SUDHL5 (cell line): Measurements from ENCODE around the genes SPDEF and FANCE.

- PRO-cap = no peak
These were observed 29.6 kb downstream of the SPDEF start for GRCh38 chr6:34526635-34526858.

- PRO-cap = no peak
These were observed at the start of gene SPDEF for GRCh38 chr6:34555830-34556530. Gene SPDEF, minus strand, starts transcription at chr6:34556329.

GRCh38 chr6:34556531-34556891, 382 bp upstream of the SPDEF start:
- PRO-cap = no peak

DNA sequence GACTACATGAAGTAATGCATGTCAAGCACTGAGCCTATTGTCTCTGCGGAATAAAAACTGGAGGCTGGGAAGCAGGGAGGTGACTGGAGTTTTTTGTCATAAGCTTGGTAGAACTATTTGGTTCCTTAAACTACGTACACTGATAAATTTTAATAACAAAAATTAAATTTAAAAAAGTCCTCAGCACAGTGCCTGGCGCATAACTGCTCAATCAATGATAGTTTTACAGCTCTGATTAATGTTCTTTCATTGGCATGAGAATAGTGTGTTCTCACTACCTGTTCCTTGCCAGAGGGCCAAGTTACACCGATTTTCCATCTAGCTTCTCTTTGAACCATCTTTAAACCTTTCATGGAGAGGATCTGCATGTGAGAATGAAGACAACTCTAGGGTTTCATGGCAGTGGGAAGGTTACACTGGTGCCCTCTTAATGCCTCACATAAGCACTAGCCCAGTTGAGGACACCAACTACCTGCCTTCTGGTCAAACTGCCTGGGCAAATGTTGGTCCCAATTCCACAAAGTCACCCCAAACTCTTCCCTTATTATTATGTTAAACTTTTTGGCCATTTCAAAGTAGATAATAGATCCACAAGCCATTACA, 45.0 kb upstream of the SPDEF start:
- PRO-cap = no peak

DNA sequence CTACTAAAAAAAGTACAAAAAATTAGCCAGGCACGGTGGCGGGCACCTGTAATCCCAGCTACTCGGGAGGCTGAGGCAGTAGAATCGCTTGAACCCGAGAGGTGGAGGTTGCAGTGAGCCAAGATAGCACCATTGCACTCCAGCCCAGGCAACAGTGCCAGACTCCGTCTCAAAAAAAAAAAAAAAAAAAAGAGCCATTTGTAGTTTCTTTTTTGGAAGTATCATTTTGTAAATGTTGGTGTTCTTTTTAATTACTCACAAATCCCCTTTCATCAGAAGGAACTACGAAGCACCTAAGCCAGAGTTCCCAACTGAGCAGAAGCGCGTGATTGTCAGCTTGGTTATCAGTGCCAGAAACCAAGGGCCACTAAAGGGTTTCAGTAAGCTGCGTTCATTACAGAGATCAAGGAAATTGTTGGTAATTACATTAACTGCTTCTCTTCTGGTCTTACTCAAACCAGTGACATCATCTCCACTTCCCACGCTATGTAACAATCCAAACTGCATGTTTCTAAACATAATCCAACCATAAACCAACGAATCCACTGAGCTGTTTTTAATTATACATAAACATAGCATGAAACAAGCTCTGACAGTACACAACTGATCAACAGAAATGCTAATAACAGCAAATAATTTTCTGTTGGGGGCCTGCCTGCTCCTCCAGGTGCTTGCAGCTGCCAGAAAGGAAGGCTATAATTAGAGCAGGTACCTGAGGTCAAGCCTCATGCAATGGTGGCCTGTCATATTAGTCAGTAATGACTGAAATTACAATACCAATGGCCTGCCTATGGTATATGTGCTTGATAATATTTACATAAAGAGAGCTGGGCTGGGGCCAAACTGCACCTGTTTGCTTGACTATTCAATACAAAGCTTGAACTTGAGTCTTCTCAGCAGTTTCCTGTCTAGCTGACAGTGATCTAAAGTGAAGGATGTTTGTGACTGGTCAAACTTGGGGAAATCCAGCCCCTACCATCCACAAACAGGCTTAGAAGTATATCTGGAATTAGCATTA, 40.2 kb downstream of the ILRUN start:
- PRO-cap = bidirectional peak, plus-strand start at position 344 of the sequence, minus-strand start at position 349 of the sequence; bidirectional peak, plus-strand start at position 887 of the sequence, minus-strand start at position 605 of the sequence

- PRO-cap = no peak
These were observed 16.0 kb downstream of the SNRPC start for GRCh38 chr6:34773268-34773835.

GRCh38 chr6:34855256-34856213, 32.3 kb downstream of the TAF11 start:
- PRO-cap = no peak

DNA sequence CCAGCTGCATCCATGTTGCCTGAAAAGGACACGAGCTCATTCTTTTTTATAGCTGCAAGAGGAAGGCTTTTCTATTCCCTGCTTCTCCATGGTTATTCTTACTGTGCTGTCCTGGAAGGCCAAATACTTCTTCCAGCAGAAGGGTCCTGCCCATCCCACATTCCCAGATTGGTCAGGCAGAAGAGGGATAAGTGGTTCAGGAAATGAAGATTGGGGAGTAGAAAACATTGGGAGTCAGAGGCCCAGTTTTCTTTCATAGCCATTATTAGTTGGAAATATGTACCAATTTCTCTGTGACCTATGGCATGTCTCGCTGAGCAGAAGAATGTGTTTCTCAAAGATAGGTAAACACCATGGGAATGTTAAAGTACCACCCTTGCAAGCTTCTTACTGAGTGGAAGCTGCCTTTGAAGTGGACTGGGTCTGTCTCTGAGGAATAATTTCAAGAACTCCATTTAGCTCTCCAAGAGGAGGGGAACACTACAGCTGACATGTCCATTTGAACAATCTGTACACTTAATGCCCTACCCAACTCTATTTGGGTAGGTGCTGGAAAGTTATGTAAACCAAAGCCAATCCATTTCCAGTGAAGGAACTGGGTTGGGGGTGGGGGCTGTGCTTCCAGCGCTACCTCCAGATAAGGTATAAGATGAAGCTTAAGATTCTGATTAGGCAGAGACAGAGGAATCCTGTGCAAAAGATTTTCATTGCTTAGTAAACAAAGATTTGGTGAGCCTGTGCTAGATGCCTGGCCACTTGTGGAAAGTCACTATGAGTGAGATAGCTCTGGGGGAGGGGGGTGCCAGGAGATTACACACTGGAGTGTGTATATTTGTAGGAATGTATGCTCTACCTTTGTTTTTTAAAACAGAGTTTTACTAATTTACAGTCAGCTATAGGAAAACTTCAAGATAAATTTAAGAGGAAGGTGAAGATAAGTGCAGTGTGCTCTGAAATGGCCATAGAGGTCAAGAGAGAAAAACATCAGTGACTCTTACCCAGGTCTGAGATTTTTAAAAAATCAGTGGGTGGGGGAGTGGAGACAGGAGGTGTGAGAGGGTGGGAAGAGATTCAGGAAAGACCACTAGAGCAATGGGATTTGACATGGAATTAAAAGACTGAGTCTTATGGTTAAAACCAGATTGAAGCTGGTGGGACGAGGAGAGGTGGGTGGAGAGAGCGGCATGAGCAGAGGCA, 121.9 kb downstream of the TCP11 start:
- PRO-cap = no peak

DNA sequence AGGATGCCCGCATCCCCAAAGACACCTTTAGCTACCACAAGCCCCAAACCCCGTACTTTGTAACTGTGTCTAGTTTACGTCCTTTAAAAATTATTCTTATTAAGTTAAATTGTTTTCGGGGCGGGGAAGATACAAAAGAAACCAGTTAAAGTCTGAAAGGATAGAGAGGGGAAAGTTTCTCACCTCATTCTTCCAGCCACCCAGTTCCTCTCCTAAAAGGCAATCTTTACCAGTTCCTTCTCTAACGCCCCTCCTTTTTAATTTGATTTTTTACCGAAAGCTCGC, 1.1 kb upstream of the ZNF76 start:
- PRO-cap = no peak

- PRO-cap = no peak
These were observed 457 bp downstream of the DEF6 start for GRCh38 chr6:35298015-35298534.

DNA sequence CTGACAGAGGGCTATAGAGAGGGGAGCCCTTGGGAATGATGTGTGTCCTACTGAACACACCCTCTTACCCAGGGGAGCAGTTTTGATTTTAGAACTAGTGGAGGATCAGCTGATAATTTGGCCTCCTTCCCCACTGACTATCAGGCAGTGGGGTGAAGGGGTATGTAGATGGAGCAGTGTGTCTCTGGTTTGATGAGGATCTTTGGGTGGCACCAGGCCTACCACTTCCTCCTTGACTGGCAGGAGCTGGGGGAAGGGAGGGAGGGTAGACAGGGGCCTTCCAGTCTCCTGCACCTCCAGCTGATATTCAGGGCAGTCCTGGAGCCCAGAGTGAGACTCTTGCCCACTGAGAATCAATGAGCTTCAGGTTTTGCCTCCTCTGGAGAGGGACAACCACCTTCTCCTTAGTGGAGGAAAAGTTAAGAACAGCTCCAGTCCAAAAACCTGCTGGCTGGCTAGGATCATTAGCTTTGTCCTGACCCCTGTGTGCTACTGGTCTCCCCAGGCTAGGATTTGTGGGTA, 3.2 kb downstream of the DEF6 start:
- PRO-cap = no peak

- PRO-cap = no peak
These were observed 20.0 kb downstream of the DEF6 start for GRCh38 chr6:35317604-35318050.

GRCh38 chr6:35319200-35319818, 21.7 kb downstream of the DEF6 start:
- PRO-cap = no peak

DNA sequence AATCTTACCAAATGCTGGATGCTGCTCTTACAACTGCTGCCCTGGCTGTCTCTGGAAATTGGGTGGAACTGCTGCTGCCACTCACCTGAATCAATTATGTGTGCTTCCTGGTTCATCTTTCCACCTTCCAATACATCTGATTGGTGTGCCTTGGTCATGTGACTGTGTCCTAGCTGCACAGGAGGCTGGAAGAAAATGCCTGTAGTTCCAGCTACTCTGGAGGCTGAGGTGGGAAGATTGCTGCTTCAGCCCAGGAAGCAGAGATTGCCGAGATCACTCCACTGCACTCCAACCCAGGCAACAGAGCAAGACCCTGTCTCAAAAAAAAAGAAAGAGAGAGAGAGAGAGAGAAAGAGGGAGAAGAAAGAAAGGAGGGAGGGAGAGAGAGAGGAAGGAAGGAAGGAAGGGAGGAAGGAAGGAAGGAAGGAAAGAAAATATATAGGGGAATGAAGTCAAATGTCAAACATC, 14.2 kb upstream of the PPARD start:
- PRO-cap = no peak

DNA sequence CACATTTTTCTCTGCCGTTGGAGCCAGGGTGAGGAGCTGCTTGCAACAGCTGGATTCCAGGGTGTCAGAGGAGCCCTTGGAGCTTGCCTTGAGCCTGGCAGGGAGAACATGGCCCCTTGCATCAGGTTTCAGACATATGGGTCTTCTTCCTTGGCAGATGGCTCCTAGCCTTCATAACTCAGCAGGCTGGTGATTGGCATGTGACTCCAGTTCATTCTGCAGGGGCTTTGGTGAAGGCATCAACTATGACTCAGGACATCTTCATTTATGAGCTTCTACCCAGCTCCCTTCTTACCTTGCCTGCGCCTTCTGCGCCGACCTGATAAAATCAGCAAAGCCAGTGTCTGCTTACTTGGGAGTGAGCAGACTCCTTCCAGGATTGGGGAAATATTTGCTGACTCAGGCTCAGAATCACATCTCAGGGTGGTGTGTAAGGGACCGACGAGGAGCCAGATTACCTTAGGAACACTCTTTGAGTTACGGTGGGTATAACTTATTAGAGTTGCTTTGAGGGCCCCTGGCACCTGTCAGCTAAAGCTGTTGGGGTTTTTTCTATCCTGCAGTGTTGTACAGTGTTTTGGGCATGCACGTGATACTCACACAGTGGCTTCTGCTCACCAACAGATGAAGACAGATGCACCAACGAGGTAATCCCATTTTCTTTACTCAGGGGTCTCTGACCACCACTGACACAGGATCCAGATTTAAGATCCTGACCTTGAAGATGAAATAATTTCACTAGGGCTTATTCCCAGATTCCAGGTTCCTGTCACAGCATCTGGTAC, 4.3 kb downstream of the PPARD start:
- PRO-cap = no peak

- PRO-cap = unidirectional peak, plus-strand start at chr6:35452373
These were observed at the start of gene FANCE for GRCh38 chr6:35451711-35452449. Gene FANCE, plus strand, starts transcription at chr6:35452338.

- PRO-cap = no peak
These were observed 453 bp downstream of the FANCE start for GRCh38 chr6:35452450-35453131.

- PRO-cap = no peak
These were observed 52.3 kb upstream of the TULP1 start for GRCh38 chr6:35564704-35565670.

- PRO-cap = no peak
These were observed 87.0 kb downstream of the FKBP5 start for GRCh38 chr6:35601595-35602268.

GRCh38 chr6:35619949-35620570, 68.7 kb downstream of the FKBP5 start:
- PRO-cap = no peak